Bronchus (tissue), 1 donor: ENCODE measurements around the gene CHSY1.

- PRO-cap, result no peak
Measured at GRCh38 chr15:99618822-99619319, 53.1 kb downstream of the MEF2A start.

GRCh38 chr15:99711580-99712187 lies 21.6 kb downstream of the LYSMD4 start:
- PRO-cap, result no peak

- PRO-cap, result bidirectional peak, plus-strand start at chr15:99733670, minus-strand start at chr15:99733431
Measured at GRCh38 chr15:99733541-99734071, 369 bp upstream of the LYSMD4 start.

GRCh38 chr15:100021612-100021962 lies 288.4 kb upstream of the LYSMD4 start:
- PRO-cap, result no peak

- PRO-cap, result no peak
Measured at GRCh38 chr15:100168063-100168599, 173.6 kb downstream of the ADAMTS17 start.

DNA sequence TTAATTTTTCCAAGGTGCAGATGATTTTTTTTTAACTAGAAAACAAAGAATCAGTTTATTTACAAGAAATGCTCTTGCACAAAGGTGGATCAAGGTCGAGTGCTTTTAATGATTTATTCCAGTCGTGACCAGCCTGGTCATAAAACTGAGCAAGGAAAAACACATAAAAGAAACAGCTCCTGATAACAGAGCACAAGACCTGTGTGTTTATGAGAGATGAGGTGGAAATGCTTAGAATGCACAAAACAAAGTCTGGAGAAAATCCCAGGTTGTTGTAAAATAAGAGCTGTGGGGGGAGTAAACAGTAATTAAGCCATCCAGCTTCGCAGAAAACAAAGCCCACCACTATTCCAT lies 139.5 kb downstream of the ADAMTS17 start:
- PRO-cap, result no peak

GRCh38 chr15:100600850-100601633 lies 942 bp downstream of the LINS1 start:
- PRO-cap, result no peak

- PRO-cap, result no peak
Measured at GRCh38 chr15:100727207-100727961, 125.0 kb downstream of the ASB7 start.

DNA sequence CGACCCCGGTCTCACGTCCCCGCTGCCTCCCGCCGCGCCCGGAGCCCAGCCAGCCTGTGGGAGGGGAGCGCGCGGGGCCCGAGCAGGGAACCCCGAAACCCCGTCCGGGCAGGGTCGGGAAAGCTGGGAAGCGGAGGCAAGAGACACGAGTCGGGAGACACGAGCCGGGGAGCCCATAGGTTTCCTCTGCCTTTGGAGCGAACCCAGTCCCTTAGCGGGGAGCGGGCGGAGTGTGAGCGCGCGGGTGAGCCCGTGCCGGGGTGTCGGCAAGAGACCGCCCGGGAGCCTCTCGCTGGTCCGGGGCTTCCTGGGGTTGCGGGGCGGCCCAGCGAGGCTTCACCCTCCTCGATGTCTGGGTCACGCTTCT lies 483 bp downstream of the LRRK1 start:
- PRO-cap, result no peak

- PRO-cap, result no peak
Measured at GRCh38 chr15:101051577-101052136, 132.5 kb downstream of the LRRK1 start.

DNA sequence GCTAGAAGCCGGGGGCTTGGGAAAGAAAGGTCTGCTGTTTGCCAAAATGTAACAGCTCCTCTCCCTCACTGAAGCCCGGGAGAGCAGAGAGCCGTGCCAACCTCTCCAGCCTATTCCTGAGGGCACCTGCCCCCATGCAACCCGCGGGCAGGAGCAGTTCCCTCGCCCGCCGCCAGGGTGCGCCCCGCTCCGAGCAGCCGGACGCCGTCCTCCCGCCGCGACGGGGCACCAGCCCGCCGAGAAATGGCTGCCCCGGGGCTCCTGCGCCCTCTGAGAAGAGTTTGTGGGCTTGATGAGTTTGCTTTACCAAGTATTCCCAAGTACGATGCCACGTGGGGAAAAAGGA lies 163.1 kb downstream of the CHSY1 start:
- PRO-cap, result no peak

GRCh38 chr15:101184014-101184331 lies 67.9 kb downstream of the CHSY1 start:
- PRO-cap, result no peak

GRCh38 chr15:101251158-101252081 lies at the start of gene CHSY1:
TSS of gene CHSY1 (minus strand) at chr15:101252048.
- PRO-cap, result bidirectional peak, plus-strand start at chr15:101251773, minus-strand start at chr15:101251683; bidirectional peak, plus-strand start at chr15:101252206, minus-strand start at chr15:101251935

DNA sequence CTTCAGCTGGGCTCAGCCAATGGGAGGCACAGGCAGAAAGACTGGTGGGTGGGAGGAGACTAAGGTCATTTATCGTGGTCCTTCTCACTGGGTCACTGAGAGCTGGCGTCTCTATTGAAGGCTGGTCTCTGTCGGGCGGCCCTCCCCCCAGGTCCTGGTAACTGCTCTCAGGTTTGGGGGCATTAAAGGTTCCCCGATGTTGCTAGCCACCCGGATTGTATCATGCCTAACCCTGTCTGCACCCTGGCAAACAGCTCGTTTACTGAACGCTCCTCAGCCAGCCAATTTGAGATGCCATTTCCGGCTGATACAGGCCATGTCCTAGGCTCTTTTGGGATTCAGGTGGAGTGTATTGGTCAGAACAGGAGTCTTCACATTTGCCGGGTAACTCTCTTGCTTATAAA lies 10.5 kb downstream of the SELENOS start:
- PRO-cap, result no peak

DNA sequence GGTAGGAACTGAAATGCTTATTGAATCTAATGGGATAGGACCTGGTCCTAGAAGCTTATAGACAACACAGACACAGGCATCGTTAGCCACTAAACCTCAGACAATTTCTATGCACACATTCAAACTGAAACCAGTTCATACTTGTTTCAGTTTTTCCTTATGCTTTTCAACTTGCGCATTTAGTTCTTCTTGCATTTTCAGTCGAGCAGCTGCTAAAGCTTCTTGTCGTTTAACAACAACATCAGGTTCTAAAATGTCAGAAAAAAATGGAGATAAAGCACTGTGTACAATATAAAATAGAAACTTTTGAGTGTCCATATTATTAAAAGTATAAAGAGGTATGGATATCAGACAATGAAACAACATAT lies 2.2 kb downstream of the SELENOS start:
- PRO-cap, result unidirectional peak, plus-strand start at position 194 of the sequence

GRCh38 chr15:101285552-101286099 lies 8.3 kb upstream of the SELENOS start:
- PRO-cap, result no peak

- PRO-cap, result unidirectional peak, minus-strand start at chr15:101320763
Measured at GRCh38 chr15:101320447-101321130, 25.5 kb upstream of the SNRPA1 start.

DNA sequence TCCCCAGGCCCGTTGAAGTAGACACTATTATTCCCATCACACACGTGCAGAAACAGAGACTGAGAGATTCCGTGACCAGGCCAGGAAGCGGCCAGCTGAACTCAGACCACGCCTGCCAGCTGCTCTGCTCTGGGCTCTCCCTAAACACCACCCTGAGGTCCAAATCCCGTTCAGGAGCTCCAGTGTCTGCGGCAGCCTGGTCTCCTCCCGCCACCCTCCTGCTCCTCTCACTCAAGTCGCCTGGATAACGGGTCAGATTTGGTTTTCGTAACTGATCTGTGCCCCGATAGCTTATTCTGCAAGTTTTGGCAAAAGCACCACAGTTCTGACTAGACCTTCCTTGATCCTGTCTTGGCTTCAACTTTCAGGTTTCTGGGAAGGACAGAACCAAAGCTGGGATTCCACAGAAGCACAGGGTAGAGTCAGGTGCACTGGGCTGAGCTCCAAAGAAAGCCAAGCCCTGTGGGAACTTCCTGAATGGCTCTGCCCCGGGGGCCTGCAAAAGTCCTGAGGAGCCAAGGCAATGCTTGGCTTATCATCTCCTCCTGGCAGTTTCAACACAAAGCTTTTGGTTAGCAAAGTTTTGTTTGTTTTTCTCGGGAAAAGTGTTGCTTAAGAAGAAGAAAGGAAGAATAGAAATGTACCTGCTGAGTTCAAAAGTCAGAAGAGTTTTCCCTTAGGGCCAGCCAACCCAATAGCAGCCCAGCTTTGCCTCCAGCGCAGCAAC lies 53.8 kb upstream of the SNRPA1 start:
- PRO-cap, result no peak

GRCh38 chr15:101497437-101498220 lies 8.1 kb upstream of the PCSK6 start:
- PRO-cap, result no peak

DNA sequence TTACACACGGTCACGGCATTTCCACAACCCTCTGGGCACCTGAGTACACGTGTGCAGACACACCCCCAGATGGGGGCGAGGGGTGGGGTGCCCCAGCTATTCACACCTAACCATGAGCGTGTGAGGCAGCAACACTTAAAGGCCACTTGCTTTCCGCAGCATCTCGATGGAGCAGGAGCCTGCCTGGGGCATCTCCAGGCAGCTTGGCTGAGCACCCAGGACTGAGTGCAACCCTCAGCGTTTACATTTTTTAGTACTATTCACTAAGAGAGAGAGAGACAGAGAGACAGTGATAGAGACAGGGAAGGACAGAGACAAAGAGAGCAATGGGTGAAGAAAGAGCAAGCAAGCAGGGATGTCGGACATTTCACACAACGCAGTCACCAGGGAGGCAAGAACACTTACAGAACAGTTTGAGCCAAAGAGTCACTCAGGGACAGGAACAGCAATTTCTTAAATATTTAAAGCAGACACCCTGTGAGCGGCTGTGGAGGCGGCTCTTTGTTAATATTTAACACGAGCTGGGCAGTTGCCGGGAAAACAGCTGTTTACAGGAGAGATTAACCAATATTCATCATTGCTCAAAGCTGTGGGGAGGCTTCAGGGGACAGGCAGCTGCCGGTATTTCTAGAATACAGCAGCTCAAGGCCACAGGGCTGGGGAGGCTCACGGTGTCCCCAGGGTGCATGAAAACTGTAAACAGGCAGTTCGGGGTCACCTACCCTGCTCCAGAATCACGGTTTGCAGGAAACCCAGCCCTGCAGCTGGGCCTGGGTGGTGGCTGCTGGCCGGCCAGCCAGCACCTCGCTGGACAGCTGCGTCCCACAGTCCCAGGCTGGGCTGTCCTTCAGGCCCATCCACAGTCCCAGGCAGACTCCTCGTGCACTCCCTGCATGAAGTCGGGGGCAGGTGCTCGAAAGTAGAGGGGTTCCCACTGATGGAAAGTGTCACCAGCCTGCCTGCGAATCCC lies 38.7 kb upstream of the PCSK6 start:
- PRO-cap, result unidirectional peak, minus-strand start at position 223 of the sequence; bidirectional peak, plus-strand start at position 584 of the sequence, minus-strand start at position 373 of the sequence